A172 (cell line): ENCODE data around the genes TTC36, DDX6, DPAGT1 and NHERF4.

DNA sequence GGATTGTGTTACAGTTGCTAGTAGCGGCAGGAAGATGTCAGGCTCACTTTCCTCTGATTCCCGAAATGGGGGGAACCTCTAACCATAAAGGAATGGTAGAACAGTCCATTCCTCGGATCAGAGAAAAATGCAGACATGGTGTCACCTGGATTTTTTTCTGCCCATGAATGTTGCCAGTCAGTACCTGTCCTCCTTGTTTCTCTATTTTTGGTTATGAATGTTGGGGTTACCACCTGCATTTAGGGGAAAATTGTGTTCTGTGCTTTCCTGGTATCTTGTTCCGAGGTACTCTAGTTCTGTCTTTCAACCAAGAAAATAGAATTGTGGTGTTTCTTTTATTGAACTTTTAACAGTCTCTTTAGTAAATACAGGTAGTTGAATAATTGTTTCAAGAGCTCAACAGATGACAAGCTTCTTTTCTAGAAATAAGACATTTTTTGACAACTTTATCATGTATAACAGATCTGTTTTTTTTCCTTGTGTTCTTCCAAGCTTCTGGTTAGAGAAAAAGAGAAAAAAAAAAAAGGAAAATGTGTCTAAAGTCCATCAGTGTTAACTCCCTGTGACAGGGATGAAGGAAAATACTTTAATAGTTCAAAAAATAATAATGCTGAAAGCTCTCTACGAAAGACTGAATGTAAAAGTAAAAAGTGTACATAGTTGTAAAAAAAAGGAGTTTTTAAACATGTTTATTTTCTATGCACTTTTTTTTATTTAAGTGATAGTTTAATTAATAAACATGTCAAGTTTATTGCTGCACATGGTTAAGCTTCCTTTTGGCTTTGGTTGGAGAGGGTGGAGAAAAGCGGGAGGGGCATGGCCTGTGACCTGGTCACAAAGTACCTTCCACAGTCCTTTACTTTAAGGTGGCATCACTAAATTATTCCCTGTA, 954 bp upstream of the TTC36 start:
- RAMPAGE, long total RNA, result no peak

DNA sequence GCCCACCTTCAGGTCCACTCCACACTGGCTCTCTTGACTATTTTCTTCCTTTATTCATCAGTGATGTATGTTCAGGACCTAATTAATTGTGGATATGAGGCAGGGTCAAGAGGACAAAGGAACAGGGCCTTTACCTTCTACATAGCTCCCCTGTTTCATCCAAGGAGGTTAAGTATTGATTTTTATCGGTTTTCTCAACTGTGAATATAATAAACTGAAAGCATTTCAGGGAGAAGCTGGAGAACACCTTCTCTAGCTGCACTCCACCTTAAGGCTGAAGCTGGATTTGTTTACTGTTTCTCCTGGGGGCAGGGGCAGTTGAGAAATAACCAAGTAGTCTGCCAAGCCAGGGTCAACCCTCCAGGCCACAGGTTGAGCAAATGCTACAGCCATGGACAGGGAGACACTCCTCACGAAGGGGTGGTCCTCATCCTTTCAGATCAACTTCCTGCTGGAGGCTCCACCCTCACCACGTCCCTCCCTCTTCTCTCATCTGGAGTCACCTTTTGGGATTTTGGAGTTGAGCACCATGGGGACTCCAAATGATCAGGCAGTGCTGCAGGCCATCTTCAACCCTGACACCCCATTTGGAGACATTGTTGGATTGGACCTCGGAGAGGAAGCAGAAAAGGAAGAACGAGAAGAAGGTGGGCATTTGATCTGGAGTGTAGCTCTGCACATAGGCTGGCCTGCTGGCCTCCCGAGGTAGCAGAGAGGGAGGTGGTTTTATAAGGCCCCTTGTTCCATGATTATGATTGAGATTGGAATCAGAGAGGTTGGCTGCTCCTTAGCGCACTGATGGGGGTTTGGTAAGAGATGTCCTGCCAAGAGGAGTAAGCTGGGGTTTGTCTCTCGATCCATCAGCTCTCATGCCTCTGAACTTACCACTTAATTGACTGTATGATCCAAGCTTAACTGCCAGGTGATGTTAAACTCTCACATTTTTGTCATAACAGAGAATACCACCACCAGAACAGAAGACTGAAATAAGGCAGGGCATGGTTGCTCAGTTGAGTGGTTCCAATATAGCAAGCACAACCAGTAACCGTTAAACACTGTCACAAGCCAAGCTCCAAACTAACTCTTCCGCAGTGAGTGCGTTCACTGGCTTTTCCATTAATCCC, at the start of gene TTC36:
Gene TTC36, plus strand, starts transcription at position 509 of the 1,124 bp plus-strand sequence.
- RAMPAGE, long total RNA, result no peak

DNA sequence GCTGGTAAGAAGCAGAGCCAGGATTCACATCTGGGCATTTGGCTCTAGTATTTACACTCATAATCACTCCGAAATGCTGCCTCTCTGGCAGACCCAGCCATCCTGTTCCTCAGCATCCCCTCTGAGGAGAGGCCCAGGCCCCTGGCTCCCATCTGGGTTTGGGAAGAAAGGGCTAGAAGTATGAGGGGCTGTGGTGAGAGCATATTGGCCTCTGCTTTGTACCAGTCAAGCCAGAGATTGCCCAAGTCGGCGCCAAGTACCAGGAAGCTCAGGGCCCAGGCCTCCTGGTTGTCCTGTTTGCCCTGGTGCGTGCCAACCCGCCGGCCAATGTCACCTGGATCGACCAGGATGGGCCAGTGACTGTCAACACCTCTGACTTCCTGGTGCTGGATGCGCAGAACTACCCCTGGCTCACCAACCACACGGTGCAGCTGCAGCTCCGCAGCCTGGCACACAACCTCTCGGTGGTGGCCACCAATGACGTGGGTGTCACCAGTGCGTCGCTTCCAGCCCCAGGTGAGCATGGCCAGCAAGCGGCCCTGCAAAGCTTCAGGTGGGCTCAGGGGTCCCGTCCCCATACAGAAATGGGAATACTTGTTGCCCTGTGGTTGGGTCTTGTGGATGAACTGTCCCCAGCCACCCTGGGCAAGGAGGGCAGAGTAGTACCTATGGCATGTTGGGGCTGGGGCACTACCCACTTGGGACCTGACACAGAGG, 1.9 kb downstream of the TMEM25 start:
- RAMPAGE, long total RNA, result no peak

DNA sequence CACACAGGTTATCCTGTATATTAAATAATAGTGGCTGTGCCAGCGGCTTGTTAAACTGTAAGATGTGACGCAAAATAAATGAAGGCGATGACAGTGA, 220 bp upstream of the ARCN1 start:
- RAMPAGE, long total RNA, result no peak

- RAMPAGE, long total RNA, result no peak
Observed at GRCh38 chr11:118620882-118621818, 13.7 kb downstream of the PHLDB1 start.

GRCh38 chr11:118621975-118622792, 14.8 kb downstream of the PHLDB1 start:
- RAMPAGE, long total RNA, result no peak

GRCh38 chr11:118629556-118630216, 22.3 kb downstream of the PHLDB1 start:
- RAMPAGE, long total RNA, result no peak

DNA sequence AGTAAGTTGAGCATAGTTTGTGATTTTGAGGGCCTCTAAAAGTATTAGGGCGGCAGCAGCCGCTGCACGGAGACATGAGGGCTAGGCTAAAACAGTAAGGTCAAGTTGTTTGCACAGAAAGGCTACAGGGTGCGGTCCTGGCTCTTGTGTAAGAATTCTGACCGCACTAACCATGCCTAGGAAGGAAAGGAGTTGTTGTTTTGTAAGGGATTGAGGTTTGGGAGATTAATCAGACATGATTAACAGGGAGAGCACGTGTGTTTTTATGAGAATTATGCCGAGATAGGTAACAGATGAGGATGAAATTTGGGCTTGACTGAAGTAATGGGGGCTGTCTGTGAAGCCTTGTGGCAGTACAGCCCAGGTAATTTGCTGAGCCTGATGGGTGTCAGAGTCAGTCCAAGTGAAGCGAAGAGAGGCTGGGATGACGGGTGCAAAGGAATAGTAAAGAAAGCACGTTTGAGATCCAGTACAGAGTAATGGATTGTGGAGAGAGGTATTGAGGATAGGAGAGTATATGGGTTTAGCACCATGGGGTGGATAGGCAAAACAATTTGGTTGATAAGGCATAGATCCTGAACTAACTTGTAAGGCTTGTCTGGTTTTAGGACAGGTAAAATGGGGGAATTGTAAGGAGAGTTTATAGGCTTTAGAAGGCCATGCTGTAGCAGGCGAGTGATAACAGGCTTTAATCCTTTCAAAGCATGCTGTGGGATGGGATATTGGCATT, 39.7 kb upstream of the TREH start:
- RAMPAGE, long total RNA, result no peak

- RAMPAGE, long total RNA, result no peak
Observed at GRCh38 chr11:118729688-118730446, 50.4 kb upstream of the TREH start.

- RAMPAGE, long total RNA, result start-site peak on the minus strand at chr11:118790921-118790972, 26 and 121 reads in 2 replicates; start-site peak on the minus strand at chr11:118791117-118791176, 342 and 142 reads in 2 replicates
Observed at GRCh38 chr11:118790805-118791566, at the start of gene DDX6. TSS of gene DDX6 (minus strand) at chr11:118791164.

DNA sequence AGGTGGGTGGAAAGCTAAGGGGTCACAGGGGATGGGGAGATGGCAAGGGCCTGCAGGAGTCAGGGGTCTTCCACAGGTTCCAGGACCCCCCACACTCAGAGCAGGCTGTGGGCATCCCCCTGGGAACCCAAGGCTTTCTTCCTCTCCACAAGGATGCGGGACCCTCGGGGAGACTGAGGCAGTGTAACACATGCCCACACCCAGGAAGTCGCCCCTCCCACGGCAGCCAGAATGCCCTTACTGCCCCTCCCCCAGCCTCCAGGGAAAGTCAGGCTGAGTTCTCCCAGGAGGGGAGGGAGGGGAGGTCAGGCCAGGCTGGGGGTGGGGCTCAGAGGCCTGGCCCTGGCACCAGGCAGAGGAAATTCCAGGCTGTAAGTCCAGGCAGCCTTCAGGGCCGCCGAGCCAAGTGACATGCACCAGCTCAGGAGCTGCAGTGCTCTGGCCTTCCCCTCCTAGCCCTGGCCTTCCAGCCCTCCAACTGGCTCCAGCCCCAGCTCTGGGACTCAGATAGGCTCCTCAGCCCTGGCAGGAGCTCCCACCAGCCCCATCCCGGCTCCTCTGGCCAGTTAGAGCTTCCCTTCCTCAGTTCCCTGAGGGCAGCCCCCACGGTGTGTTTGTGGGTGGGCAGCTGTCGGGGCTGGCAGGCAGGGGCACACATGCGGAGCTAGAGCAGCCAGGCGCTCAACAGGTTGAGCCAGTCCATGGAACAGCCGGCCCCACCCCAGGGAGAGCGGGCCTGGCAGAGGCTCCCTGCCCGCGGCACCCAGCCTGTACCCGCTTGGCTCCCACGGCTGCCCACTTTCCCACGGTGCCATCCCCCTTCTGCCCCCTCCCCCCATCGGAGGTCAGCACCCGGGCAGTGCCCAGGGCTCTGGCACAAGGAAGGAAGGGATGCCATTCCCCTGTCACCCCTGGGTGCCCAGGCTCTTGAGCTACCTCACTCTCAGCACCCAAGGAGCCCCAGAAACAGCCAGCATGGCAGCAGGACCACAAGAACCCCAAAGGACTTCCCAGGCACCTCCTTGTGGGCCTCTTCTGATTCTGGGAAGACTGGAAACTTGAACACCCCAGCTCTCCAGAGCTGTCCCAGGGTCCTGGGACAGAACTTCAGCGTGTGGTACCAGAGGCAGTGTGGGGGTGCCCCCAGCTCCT, 3.5 kb downstream of the BCL9L start:
- RAMPAGE, long total RNA, result no peak

GRCh38 chr11:118923016-118923300, 2.8 kb downstream of the BCL9L start:
- RAMPAGE, long total RNA, result no peak

DNA sequence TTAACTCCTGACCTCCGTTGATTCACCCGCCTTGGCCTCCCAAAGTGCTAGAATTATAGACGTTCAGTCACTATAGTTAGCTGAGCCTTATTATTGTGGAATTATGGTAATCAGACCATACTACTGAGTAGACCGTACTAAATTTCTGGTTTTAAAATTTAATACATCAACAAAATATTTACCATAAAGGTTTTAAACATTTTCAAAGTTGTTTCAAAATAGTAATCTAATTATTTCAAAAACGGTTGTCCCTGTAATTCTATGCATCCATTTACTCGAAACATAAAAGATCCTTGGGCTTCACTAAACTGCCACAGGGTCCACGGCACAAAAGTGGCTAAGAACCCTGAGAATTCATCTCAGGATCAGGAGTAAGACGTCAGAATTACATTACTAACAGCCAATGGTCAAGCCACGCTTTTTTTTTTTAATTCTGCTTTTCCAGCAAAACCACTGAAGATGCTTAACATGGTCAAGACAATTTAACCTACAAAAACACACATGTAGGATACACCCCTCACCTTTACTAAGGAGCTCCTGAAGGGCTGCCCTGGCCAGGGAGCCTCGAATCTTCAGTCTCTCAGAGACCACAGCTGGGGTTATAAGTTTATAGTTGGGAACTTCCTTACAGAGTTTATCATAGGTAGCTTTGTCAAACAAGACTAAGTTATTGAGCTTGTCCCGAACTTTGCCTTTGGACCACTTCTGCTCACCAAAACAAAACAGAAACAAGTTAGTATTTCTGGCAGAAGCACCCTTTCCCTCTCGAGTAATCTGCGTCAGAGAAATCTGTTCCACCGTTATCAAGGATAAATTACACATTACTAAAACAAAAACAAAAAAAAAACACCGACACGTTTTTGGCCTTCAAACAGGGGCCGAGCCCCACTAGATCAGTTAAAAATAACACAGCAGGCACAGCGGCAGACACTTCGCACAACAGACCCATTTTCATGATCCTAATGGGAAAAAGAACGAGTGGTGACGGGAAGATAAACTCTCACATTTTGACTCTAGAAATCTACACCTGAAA, 986 bp downstream of the RPS25 start:
- RAMPAGE, long total RNA, result no peak

GRCh38 chr11:119027616-119028332, 9.2 kb downstream of the TRAPPC4 start:
- RAMPAGE, long total RNA, result no peak

DNA sequence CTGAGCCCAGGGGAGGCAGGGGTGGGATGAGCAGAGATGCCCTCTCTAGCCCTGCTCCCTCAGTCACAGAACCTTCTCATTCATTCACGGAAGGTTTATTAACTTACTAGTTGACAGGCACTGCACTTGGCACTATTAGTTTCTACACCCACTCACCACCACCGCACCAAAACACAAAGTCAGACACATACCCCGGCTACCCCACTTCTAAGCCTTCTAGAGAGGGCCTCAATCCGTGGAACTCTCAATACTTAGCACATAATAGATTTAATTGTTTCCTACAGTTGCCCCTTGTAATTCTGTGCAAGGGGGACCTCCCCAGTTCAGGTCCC, 11.2 kb downstream of the TRAPPC4 start:
- RAMPAGE, long total RNA, result no peak

DNA sequence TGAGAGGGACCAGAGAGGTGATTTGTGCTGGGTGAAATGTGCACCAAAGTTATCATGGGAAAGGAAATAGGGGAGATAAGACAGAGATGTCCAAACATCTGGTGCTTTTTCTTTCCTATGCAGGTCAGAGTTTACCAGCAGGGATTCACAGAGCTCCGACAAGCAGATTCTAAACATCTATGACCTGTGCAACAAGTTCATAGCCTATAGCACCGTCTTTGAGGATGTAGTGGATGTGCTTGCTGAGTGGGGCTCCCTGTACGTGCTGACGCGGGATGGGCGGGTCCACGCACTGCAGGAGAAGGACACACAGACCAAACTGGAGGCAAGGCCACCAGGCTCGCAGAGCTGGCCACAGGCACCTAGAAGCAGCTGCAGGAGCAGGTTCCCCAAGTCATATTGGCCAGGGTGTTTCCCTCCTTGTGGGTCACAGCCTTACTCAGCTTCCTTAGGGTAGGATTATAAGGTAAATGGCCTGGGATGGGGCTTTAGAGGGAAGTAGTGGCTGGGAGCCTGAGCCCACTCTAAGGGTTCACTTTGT, 5.5 kb downstream of the VPS11 start:
- RAMPAGE, long total RNA, result no peak

- RAMPAGE, long total RNA, result start-site peak on the minus strand at chr11:119101833-119101877, 39 and 47 reads in 2 replicates
Observed at GRCh38 chr11:119100786-119101985, at the start of gene DPAGT1. TSS of gene DPAGT1 (minus strand) at chr11:119101853.

GRCh38 chr11:119110634-119111451, 3.7 kb downstream of the C2CD2L start:
- RAMPAGE, long total RNA, result no peak

DNA sequence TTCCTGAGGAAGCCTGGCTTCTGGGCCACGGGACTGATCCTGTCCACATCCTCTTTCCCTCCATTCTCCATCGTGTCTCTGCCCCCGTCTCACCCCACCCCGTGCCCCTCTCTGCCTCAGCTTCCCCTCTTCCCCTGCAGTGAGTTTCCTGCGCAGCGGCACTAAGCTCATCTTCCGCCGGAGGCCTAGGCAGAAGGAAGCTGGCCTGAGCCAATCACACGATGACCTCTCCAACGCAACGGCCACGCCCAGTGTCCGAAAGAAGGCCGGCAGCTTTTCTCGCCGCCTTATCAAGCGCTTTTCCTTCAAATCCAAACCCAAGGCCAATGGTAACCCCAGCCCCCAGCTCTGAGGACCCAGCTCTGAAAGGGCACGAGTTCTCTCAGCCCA, 5.5 kb upstream of the HINFP start:
- RAMPAGE, long total RNA, result no peak

DNA sequence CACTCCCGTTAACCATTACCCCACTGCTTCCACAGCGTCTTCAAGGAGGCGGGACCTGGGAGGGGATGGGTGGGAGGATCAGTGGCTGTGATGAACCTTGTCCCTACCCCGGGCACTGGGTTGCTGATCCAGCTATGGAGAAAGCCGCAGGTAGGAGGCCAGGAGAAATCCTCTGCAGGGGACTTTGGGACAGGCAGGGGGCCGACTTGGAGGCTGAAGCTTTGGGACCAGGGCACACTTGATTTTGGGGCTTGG, at the start of gene NHERF4:
Gene NHERF4, plus strand, starts transcription at position 115 of the 255 bp plus-strand sequence.
- RAMPAGE, long total RNA, result no peak